ENCODE measurements around the gene DLL4.

- PRO-cap, result no peak
- RAMPAGE, long total RNA, result no peak
These were observed 11.2 kb upstream of the KNL1 start for GRCh38 chr15:40582639-40583377.

DNA sequence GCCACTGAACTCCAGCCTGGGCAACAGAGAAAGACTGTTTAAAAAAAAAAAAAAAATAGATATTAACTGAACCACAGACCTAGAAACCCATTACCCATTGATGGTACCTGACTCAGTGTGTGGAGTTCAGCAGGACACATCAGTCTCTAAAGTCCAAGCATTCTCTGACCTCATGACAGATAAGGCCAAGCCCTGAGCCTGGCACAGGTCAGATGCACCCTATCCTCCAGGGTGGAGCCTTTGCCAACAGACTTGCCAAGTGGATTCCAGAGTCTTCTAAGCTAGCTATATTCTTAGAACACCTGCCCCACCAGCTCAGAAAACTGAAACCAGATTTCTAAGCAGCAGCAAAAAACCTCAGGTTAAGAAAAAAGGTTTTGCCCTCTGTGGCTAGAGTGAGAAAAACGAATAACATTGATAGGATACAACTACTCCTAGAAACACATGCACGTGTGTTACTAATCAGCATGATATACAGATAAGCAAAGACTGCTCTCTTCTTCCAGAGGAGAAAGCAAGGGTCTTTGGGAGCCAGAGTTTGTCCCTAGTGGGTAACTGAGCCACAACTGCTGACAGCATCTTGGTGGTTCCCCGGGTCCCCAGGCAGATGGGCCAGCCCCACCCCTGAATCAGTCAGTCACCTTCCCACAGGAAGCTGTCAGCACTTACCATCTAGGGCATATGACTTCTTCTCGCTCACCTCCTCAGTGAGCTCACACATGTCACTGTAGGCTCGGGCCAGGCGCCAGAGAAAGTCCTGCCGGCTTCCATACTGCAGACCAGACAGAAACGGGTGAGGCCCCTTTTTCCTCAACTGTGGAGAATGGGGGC, 11.5 kb downstream of the RMDN3 start:
- PRO-cap, result no peak
- RAMPAGE, long total RNA, result no peak

DNA sequence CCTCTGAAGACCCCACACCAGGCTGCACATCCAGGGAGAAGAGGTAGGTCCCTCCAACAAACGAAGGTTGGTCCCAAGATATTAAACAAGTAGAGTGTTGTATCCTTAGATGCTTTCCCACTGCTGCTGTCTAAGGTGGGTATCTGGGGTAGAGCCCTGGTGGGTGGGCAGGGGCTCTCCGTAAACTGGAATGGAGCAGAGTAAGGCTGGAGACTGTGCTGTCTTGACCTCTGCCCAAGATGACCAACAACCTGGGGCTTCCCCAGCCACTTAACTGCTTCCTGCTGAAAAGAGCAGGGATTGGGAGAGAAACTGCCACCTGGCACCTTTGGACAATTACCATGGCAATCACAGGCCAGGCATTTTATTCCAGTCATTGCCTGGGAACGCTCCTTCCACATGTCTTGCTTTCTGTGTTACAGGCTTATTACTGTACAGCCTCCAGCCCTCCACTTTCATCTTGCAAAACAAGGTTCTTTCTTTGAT, 3.0 kb downstream of the PPP1R14D start:
- PRO-cap, result no peak
- RAMPAGE, long total RNA, result no peak

GRCh38 chr15:40852656-40853756, 9.2 kb downstream of the SPINT1 start:
- PRO-cap, result no peak
- RAMPAGE, long total RNA, result no peak

DNA sequence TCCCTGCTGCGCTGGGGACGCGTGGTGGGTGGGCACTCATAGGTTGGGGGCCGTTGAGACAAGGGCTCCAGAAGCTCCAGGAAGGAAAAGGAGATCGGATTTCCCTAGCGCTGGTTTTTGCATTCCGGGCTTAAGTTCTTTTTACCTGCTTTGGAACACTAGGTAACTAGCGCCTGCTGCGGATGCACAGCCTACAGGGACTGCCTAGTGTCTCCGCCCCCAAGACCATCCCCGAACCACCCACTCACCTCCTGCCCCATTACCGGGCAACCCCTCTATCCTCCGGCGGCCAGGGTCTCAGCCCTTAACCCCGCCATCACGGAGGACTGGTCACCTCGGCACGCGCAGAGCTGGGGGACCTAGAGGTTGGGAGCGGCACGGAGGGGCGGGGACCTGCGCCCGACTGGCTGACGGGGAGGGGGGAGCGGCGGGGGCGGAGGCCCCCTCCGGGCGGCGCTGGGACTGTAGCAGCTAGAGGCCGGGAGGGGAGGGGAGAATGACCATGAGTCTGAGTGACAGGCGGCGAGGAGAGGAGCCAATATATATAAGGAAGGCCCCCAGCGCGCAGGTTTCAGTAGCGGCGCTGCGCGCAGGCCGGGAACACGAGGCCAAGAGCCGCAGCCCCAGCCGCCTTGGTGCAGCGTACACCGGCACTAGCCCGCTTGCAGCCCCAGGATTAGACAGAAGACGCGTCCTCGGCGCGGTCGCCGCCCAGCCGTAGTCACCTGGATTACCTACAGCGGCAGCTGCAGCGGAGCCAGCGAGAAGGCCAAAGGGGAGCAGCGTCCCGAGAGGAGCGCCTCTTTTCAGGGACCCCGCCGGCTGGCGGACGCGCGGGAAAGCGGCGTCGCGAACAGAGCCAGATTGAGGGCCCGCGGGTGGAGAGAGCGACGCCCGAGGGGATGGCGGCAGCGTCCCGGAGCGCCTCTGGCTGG, at the start of gene DLL4:
Gene DLL4 (plus strand): TSS at position 574 of the 935 bp plus-strand sequence.
- PRO-cap, result no peak
- RAMPAGE, long total RNA, result no peak

- PRO-cap, result no peak
- RAMPAGE, long total RNA, result no peak
These were observed 4.1 kb downstream of the CHAC1 start for GRCh38 chr15:40957142-40958083.

DNA sequence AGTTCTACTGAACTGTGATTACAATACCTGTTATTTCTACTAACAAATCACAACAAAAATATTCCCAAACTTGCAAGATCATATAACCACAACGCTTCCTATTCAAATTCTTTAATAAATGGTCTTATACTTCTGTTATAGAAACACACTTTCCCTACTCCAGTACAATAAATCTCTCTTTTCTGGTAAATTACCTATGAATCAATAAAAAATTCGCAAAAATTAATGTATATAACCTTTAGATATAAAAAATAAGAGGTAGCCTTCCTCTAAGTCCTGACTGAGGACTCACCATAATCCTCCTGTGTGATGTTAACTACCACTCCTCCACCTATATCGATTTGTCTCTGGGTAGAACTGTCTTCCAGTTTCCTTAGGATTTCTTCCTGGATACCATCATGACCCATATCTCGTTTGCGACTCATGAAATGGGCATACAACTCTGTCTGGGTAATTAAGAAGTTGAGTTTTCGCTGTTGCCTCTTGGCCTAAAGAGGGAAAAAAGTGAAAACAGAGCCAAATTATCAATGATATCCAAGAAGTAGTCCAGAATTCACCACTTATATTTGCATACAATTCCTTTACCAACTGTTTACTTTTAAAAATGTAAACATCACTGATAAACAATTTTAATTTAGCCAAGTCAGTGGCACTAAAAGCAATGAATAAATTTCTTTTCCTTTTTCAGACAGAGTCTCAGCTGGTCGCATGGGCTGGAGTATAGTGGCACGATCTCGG, 41.8 kb downstream of the INO80 start:
- PRO-cap, result no peak
- RAMPAGE, long total RNA, result no peak

GRCh38 chr15:41079657-41080284, 36.3 kb downstream of the INO80 start:
- PRO-cap, result no peak
- RAMPAGE, long total RNA, result no peak

DNA sequence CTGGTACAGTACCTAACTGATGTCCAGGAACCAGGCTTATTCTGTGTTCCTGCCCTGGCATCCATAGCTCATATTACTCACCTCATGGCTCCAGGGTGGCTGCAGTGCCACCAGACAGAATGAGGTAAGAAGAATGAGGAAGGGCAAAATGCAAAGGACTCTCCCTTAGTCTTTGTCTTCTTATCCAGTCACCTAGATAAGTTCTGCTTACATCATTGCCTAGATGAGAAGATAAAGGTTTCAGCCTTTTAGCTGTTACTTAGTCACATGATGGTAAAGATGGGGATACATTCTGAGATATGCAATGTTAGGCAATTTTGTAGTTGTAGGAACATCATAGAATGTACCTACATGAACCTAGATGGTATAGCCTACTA, 45.8 kb downstream of the CHP1 start:
- PRO-cap, result no peak
- RAMPAGE, long total RNA, result no peak

GRCh38 chr15:41452710-41453122, 35.8 kb downstream of the RTF1 start:
- PRO-cap, result no peak
- RAMPAGE, long total RNA, result no peak

GRCh38 chr15:41483899-41484941, 9.5 kb upstream of the ITPKA start:
- PRO-cap, result no peak
- RAMPAGE, long total RNA, result no peak

- PRO-cap, result no peak
- RAMPAGE, long total RNA, result no peak
These were observed 1.1 kb downstream of the LTK start for GRCh38 chr15:41512470-41512928.

GRCh38 chr15:41513032-41513530, 546 bp downstream of the LTK start:
- PRO-cap, result no peak
- RAMPAGE, long total RNA, result no peak

GRCh38 chr15:41527706-41528239, 14.1 kb upstream of the LTK start:
- PRO-cap, result no peak
- RAMPAGE, long total RNA, result no peak

- PRO-cap, result no peak
- RAMPAGE, long total RNA, result no peak
These were observed 13.0 kb downstream of the RPAP1 start for GRCh38 chr15:41531008-41531466.

DNA sequence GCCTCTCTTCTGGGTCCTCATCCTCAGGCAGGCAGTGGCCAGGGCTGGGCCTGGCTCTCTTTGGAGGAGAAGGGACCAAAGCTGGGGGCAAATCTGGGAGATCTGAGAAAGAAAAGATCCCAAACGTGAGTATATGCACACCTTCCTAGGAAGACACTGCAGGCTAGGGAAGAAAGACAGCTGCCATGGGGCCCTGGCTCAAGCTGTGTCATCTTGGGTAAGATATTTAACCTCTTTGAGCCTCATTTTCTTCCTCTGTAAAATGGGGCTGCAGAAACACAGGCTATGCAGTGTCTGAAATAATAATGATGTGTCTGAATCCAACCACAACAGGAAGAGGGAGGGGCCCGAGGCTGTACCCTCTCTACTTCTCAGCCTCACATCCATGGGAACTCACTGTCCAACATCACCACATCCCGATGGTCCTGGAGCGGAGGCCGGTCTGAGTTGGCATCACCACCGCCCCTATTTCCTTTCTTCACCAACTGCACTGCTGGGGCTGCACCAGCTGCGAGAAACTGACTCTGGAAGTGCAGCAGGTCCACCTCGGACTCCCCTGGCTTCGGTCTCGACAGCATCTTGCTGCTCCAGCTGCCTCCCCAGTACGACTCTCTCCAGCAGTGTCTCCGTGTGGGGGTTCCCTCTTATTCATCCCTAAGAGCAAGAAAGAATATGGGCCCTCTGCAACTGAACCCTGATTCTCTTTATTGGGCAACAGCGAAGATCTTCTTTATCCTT, 7.3 kb downstream of the RPAP1 start:
- PRO-cap, result no peak
- RAMPAGE, long total RNA, result no peak

- PRO-cap, result no peak
- RAMPAGE, long total RNA, result no peak
These were observed 1.2 kb upstream of the TYRO3 start for GRCh38 chr15:41557620-41558383.

DNA sequence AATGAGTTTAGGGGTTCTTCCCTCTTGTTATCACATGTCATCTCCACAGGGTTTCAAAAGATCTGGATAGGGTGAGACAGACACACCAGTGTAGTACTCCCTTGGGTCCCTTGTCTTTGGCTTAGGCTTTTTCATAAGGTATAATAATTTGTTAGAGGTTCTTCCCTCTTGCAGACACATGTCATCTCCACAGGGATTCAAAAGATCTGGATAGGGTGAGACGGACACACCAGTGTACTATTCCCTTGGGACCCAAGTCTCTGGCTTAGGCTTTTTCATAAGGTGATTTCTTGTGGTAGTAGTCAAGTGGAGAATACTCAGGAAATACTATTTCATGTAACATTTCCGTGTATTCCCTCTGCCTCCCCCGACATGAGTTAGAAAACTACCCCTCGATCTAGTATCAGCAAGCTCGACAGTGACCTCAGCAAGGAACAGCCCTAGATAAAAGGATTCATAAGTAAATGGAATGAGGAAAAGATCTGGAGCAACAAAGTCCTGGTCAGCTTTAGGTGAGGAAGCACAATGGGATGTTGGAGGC, 939 bp upstream of the MAPKBP1 start:
- PRO-cap, result no peak
- RAMPAGE, long total RNA, result no peak

- PRO-cap, result no peak
- RAMPAGE, long total RNA, result no peak
These were observed 11.1 kb downstream of the SPTBN5 start for GRCh38 chr15:41882876-41883085.

GRCh38 chr15:41894648-41895967, 1.3 kb upstream of the SPTBN5 start:
- PRO-cap, result no peak
- RAMPAGE, long total RNA, result no peak